ENCODE measurements around the gene EDN3.

GRCh38 chr20:58361009-58361768 lies 27.8 kb upstream of the VAPB start:
- PRO-cap, result no peak
- RAMPAGE, long total RNA, 3 experiments, result no peak in any of the 3 experiments

- PRO-cap, result no peak
- RAMPAGE, long total RNA, 3 experiments, result no peak in any of the 3 experiments
Observed at GRCh38 chr20:58616020-58616371, 35.1 kb upstream of the STX16 start.

GRCh38 chr20:58651371-58651450 lies 128 bp downstream of the STX16 start:
- PRO-cap, result no peak
- RAMPAGE, long total RNA, 3 experiments, result no peak in any of the 3 experiments

DNA sequence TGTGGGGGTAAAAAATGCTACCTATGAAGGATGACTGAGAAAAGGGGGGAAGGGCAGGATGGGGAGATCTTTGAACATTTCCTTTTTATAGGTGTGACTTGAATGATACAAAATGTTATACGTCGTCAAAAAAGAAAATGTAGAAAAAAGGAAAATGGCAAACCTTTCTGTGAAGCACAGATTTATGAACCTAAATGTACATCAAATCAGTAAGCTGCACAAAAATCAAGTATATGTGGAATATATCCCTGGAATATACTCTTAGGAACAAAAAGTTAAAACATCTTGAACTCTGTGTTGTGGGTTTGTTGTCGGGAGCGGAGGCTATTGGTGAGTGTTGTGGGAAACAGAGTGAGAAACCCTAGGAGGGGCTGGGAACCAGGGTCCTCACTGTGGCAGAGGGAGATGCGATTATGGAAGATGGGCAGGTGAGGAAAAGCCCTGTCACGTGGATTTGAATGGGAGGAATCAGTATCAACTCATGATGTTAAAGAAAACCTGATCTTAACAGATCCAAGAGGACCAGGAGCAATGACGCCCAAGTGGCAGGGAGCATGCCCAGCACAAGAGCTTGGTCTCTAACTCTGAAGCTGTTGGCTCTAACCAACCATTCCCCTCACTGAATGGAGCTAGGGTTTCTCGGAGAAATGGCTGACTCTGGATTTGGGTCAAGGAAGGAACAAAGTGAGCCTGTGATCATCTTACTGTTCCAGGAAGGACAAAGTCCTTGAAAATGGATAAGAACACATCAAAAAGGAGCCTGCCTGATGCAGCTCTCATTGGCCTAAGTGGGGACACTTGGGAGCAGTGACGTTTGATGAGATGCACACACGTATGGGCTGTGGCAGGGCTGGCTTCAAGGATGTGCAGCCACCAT lies 7.0 kb upstream of the NPEPL1 start:
- PRO-cap, result no peak
- RAMPAGE, long total RNA, 3 experiments, result no peak in any of the 3 experiments

GRCh38 chr20:58785347-58785643 lies 92.7 kb downstream of the NPEPL1 start:
- PRO-cap, result no peak
- RAMPAGE, long total RNA, 3 experiments, result no peak in any of the 3 experiments

- PRO-cap, result no peak
- RAMPAGE, long total RNA, 3 experiments, result no peak in any of the 3 experiments
Observed at GRCh38 chr20:58805846-58806266, 85.4 kb upstream of the GNAS start.

DNA sequence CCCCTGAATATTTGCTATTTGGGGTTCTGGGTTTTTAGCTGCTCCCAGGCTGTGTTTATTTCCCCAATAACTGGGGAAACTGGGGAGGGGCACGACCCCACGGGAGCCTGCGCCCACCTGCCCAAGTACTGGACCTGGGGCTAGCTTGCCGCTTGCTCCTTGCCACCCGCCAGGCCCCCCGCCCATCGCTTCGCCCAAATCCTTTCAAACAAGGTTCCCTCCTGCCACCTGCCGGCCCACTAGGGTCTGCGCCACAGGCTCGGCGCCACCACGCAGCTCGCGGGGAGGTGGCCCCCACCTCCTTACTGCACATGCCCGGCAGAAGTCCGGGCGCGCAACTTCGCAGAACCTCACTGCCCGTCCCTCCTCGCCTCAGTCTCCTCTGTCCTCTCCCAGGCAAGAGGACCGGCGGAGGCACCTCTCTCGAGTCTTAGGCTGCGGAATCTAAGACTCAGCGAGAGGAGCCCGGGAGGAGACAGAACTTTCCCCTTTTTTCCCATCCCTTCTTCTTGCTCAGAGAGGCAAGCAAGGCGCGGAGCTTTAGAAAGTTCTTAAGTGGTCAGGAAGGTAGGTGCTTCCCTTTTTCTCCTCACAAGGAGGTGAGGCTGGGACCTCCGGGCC lies 51.7 kb upstream of the GNAS start:
- PRO-cap, result no peak
- RAMPAGE, long total RNA, 3 experiments, result no peak in any of the 3 experiments

- PRO-cap, result no peak
- RAMPAGE, long total RNA, 3 experiments, result no peak in any of the 3 experiments
Observed at GRCh38 chr20:58840332-58840989, 50.8 kb upstream of the GNAS start.

GRCh38 chr20:58888536-58889703 lies 2.3 kb upstream of the GNAS start:
- PRO-cap, result bidirectional peak, plus-strand start at chr20:58889180, minus-strand start at chr20:58888793
- RAMPAGE, long total RNA, 3 experiments, result no peak in any of the 3 experiments

GRCh38 chr20:58894556-58895294 lies 3.5 kb downstream of the GNAS start:
- PRO-cap, result no peak
- RAMPAGE, long total RNA, 3 experiments, result no peak in any of the 3 experiments

- PRO-cap, result no peak
- RAMPAGE, long total RNA, 3 experiments, result no peak in any of the 3 experiments
Observed at GRCh38 chr20:59043274-59043760, 731 bp upstream of the PRELID3B start.

DNA sequence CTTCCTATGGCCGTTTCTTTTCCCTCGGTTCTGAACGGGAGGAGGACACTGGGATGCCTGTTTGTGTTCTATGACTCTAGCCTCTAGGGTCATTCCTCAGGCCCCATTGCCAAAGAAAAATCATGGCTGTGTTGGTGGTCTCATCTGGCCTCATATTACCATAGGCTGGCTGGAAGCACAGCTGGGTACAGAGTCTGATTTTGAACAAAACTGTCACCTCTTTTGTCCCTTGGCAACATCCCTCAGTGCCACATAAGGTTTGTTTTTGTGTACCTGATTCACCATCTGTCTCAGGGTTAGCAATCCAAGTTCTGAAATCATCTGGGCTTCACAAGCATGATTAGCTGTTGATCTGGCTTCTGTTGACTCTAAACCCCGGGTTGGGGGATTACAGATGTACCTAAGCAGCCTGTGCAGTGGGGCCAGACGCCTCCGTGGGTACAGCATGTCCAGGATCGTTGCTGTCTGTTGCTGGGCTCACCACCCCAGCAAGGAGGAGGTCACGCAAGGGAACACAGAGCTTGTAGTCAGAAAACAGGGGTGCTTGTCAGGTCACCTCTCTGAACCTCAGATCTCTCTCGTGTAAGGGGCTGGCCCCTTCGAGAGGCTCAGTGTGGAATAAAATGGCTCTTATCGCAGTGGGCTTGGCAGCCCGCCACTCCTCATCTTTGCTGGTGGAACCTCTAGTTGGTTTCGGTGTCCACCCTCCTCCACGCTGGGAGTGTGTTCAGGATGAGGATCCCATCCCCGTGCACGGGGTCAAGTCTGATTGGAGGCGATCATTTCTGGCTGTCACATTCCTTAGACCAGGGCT lies 39.3 kb upstream of the ZNF831 start:
- PRO-cap, result no peak
- RAMPAGE, long total RNA, 3 experiments, result no peak in any of the 3 experiments

DNA sequence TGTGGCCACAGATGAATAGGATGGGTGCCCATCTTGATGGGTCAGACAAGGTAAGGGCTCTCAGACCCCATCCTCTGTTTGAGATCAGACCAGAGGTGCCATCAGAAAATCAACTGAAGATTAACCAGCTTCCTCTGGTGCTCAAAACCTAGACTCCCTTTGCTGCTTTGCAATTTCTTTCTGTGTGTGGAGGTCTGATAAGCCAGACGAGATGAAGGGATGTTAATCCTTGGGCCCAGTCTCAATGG lies 14.6 kb upstream of the ZNF831 start:
- PRO-cap, result no peak
- RAMPAGE, long total RNA, 3 experiments, result no peak in any of the 3 experiments

- PRO-cap, result no peak
- RAMPAGE, long total RNA, 3 experiments, result no peak in any of the 3 experiments
Observed at GRCh38 chr20:59149498-59150619, 13.8 kb upstream of the ZNF831 start.

- PRO-cap, result no peak
- RAMPAGE, long total RNA, 3 experiments, result no peak in any of the 3 experiments
Observed at GRCh38 chr20:59151624-59152257, 11.9 kb upstream of the ZNF831 start.

DNA sequence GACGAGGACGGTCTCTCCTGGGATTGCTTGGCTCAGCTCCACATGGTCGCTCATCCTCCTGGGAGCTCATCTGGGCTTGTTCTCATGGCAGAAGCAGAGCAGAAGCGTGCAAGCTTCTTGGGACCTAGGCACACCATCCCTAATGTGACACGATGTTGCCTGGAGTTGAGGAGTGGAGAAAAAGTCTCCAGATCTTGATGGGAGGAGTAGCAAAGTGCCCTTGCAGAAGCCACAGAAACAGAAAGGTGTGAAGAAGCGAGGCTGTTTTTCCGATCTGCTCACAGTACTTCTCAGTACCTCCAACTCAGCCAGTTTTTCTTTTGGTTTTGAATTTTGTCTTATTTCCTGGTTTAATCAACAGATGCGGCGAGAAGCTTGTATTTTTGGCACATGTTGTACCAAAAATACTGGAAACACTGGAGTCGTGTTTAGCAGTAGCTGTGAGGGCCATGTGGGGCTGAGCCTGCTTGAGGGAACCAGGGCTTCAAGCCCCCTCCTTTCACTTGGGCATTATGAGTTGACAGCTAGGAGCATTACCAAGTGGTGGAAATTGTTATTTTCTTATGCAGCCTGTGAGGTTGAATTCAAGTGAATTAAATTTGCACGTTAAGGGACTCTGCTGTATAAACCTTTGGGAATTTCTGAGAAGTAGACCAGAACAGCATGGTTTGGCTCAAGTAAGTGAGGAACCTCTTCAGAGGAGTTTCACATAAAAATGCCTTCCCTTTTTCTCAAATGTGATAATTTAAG lies 14.2 kb downstream of the ZNF831 start:
- PRO-cap, result no peak
- RAMPAGE, long total RNA, 3 experiments, result no peak in any of the 3 experiments

- PRO-cap, result no peak
- RAMPAGE, long total RNA, 3 experiments, result no peak in any of the 3 experiments
Observed at GRCh38 chr20:59195512-59196056, 32.0 kb downstream of the ZNF831 start.

- PRO-cap, result no peak
- RAMPAGE, long total RNA, 3 experiments, result no peak in any of the 3 experiments
Observed at GRCh38 chr20:59300179-59301160, at the start of gene EDN3. TSS of gene EDN3 (plus strand) at chr20:59300611.

DNA sequence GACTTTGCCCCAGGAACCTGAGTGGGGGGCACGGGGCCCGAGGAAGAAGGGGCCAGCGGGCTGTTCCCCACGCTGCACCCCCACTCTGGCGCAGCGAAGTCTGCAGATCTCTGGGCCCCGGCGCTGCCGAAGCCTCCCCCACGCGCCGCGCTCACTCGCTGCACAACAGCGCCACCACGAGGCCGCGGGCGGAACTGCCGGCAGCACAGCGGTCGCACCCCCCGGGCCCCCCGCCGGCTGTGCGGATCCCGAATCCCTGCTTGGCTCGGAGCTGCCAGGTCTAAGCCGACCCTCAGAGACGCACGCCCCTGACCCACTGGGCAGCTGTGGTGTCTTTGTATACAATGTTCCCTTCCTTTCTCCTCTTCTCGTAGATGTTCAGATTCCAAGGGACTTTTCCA lies 103.3 kb downstream of the EDN3 start:
- PRO-cap, result no peak
- RAMPAGE, long total RNA, 3 experiments, result no peak in any of the 3 experiments

- PRO-cap, result no peak
- RAMPAGE, long total RNA, 3 experiments, result no peak in any of the 3 experiments
Observed at GRCh38 chr20:59939616-59940095, 449 bp downstream of the PPP1R3D start.